OCI-LY7 (cell line): ENCODE results near the gene GABBR2.

- PRO-cap: no peak
- RAMPAGE, long total RNA: no peak
Observed at GRCh38 chr9:95710994-95711340, 164.5 kb upstream of the ERCC6L2 start.

- PRO-cap: no peak
- RAMPAGE, long total RNA: no peak
Observed at GRCh38 chr9:96007040-96008096, 131.9 kb downstream of the ERCC6L2 start.

GRCh38 chr9:96009162-96009704, 133.7 kb downstream of the ERCC6L2 start:
- PRO-cap: no peak
- RAMPAGE, long total RNA: no peak

DNA sequence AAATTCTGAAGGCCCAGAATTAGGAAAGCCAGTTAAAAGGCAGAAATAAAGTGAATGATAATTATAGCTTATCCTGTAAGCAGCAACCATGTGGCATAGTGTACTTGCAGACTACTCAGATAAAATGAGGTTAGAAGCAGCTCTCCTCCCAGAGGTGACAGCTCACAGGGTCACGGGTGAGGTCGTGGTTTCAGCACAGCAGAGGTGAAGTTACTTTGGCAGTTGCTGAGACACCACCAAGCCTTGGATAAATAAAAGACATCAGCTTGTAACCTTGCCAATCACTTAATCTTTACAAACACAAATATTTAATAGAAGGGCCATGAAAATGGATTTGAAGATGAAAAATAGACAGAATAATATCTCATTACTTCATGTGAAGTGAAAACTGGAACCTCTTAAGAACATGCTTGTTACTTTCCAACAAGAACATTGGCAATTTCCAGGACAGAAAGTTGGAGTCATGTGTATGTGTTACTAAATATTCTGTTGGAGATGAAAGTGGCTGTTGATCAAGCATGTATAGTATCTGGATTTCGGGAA, 134.3 kb downstream of the ERCC6L2 start:
- PRO-cap: no peak
- RAMPAGE, long total RNA: no peak

DNA sequence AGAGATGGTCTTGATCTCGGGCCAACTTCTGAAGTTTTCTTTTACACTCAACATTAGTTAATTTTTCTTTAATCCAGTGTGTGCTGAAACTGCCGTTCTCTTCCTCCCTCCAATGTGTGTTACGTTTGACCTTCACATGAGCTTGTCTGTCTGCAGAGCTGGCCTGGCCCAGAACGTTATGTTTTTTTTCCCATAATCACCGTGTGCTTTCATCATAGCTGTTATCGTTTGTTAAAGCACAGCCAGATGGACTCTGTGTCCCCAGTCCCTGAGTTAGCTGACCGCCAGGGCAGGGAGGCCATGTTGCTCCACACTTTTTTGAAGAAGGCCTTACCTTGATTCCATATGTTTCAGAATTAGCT, 55.8 kb downstream of the HSD17B3 start:
- PRO-cap: no peak
- RAMPAGE, long total RNA: no peak

GRCh38 chr9:96345949-96346243, 37.6 kb downstream of the SLC35D2 start:
- PRO-cap: no peak
- RAMPAGE, long total RNA: no peak

DNA sequence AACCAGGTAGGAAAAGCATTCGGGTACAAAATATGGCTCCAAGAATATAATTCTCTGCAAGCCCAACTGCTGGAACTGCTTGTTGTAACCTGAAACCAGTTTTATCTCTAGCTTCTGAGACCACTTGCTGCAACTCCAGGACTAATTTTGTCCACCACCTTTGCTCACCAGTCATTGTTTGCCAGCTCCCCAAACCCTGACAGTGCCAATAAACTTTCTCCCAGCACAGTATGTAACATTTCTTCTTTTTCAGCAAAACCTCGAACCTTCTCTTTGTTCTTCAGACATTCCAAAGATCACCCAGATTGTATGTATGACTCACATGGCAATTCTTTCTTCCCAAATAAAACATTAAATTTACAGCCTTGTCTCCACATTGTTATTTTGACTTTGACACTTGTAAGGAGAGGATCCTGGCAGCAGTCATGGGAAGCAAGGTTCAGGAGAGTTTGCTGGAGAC, 6.2 kb downstream of the SLC35D2 start:
- PRO-cap: no peak
- RAMPAGE, long total RNA: no peak

DNA sequence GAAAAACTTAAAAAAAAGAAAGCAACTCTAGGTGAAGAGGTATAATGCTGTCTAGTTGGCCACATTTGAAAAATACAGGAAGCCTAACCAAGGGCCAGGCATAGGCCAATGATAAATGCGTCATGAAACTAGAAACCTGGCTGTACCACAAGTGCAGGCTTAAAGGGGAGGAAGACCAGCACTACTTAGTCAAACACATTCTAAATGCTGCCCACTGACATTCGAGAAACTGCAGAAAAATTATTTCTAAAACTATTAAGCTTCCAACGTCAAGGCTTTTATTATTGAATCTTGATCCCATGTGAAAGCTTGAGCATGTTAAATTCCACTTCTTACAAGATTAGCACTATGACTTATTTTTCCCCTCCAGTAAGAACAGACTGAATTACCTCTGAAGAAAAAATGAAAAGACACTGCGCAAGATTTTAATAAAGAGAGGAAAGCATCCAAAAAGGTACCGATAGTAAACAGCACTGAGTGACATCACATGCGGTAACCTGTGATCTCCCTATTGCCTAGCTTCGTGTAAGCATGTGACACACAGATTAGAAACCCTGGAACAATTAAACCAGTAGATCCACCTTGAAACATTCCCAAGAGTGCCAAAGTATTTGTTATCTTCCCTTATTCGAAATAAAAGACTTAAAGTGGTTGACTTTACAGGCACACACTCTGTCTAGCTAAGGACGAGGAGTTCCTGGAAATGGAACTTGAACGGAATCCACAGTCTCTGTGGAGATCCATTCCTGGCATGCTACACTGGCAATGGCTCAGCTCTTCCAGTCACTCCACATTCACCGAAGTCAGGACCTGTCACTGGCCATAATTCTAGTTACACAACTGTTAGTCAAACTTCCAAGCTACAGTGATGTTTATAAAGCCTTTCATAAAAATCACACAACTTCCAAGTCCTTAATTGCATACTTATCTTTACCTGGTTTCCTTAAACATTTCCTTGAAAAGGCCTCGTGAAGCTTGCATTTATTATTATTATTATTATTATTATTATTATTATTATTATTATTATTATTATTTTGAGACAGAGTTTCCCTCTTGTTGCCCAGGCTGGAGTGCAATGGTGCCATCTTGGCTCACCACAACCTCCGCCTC, 15.9 kb downstream of the CDC14B start:
- PRO-cap: no peak
- RAMPAGE, long total RNA: no peak

- PRO-cap: no peak
- RAMPAGE, long total RNA: no peak
Observed at GRCh38 chr9:96618240-96619029, 1.2 kb downstream of the CDC14B start.

DNA sequence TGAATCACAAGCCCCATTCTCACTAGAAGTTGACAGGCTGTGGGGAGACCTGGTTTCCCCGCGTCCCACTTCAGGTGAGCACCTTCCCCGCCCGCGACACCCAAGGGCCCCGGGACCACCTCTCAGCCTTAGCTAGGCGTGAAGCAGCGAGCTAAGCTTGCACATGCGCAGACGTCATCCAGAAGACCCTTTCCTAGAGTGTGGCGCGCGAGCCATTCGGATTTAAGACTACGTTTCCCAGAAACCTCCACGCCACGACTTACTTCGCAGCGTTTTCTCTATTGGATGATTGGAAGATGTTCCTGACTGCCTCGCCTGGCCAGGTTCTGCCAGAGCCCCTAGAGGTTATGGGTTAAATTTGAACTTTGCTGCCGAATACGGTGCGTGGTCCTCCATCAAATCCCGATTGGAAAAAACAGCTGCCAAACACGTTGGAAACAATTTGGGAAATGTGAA, 21.4 kb upstream of the ZNF782 start:
- PRO-cap: bidirectional peak, plus-strand start at position 292 of the sequence, minus-strand start at position 187 of the sequence
- RAMPAGE, long total RNA: no peak

DNA sequence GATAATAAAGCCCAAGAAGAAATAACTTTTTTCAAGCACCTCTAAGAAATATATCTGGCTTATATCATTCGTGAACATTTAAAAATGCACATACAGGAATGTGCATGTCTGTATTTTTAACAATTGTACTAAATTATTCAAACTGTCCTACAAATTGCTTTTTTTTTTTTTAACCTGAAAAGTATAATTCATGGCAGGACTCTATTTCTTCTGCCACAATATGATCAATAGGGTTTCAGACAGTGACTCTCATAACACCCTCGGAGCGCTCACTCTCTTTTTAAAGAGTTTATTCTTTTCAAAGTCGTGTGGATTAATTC, 36.0 kb upstream of the NUTM2G start:
- PRO-cap: no peak
- RAMPAGE, long total RNA: no peak

GRCh38 chr9:97232310-97232930, 75.0 kb upstream of the CCDC180 start:
- PRO-cap: no peak
- RAMPAGE, long total RNA: no peak

DNA sequence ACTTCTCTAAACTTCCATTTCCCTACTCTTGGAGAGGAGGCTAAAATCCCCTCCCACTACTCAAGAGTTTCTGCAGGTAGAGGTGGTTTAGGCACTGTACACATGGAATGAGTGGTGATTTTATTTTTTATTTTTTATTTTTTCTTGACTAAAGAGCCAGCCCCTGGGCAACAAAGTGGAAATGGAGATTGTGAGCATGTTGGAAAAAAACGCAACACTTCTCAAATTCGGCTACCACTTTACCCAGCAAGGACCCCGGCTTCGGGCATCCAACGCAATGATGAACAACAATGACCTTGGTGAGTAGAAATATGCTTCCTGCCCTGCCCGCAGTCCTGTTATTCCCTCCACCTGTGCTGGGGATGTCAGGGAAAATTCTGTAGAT, 42.0 kb downstream of the TSTD2 start:
- PRO-cap: no peak
- RAMPAGE, long total RNA: no peak

DNA sequence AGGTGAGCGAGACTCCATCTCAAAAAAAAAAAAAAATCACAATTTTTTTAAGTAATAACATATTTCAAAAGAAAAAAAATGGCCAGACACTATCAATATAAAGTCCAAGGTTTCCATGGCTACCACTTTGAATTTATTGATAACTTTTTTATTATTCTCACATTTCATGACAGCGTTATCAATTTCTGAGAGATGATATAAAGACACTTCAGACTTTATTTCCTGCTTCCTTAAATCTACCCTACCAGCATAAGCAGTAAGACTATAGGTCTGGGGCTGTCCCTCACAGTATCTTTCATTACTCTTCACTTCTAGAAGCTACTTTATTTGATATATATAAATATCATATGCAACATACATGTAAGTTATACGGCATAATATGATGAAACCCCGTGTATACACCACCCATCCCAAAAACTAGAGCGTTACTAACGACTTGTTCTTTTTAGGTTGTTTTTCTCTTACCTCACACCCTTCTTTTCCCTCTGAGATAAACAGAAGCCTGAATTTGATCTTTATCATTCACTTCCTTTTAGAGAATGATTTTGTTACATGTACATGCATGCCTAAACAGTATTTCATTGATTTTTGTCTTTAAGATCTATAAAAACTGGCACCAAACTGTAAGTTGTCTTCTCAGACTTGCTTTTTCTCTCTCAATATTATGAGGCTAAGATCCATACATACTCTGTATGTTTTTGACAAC, 3.8 kb downstream of the TRMO start:
- PRO-cap: no peak
- RAMPAGE, long total RNA: no peak

DNA sequence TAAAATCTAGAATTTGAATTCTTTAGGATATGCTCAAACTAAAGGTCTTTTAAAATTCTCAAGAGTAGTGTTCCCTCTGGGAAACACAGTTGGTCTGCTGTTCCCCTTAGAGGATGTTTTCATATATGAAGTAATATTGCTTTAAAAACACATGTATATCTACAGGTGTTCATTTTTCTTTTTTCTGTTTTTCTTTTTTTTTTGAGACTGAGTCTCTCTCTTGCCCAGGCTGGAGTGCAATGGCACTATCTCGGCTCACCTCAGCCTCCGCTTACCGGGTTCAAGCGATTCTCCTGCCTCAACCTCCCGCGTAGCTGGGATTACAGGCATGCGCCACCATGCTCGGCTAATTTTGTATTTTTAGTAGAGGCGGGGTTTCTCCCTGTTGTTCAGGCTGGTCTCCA, 2.5 kb downstream of the ANP32B start:
- PRO-cap: no peak
- RAMPAGE, long total RNA: no peak

- PRO-cap: no peak
- RAMPAGE, long total RNA: no peak
Observed at GRCh38 chr9:98057474-98057764, 887 bp downstream of the NANS start.

DNA sequence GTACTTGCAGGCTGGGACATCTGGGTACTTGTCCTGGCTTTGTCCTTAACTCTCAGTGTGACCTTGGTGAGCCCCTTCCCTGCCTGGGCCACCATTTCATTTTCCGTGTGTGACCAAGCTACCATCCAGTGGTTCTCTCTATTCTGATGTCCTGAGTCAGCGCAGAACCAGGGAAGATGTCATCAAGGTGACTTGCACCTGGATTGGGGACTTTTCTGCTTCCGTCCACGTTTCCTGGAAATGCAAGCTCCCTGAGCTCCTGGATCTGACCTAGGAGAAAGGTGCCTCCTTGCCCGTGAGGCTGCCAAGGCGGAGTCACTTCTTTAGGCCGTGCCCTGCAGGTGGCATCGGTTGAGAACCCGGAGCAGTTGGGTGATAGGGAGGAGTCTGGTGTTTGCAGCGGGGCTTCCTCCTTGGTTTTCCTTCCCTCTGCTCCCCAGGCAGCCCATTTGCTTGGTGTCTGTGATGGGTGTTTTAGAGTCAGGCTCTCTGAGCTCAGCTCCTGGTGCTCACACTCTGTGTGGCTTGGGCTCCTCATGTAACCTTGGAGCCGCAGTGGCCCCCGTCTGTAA, 15.2 kb downstream of the NANS start:
- PRO-cap: no peak
- RAMPAGE, long total RNA: no peak

DNA sequence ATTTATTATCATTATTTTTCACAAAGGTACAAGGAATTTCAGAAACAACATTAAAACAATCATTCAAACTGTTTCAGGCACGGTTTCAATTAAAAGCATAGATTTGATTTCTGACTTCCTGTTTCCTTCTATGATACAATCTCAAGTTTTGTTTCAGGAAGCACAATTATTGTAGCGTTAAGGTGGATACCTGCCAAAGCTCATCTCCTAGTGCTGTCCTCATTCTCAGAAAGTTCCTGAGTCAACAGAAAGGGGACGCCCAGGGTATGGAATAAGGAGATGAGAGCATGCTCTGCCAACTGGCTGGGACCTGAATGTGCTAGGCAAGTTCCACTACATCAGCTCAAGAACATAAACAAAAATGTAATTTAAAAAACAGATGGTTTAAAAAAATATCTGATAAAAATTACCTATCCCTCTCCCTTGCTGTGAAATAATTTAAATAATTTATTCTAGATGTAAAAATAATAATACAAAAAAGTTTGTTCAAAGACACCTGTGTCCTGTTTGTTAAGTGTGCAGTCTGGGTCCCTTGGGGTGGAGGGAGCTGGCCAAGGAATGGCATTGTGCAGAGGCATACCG, 2.1 kb upstream of the TRIM14 start:
- PRO-cap: no peak
- RAMPAGE, long total RNA: no peak

GRCh38 chr9:98708614-98709639, at the start of gene GABBR2:
Gene GABBR2, minus strand, starts transcription at chr9:98708935.
- PRO-cap: no peak
- RAMPAGE, long total RNA: no peak

GRCh38 chr9:98809647-98810259, 2.3 kb downstream of the GALNT12 start:
- PRO-cap: no peak
- RAMPAGE, long total RNA: no peak